Endothelial cell of umbilical vein (primary cell): Measurements from ENCODE around the gene ERBB2.

DNA sequence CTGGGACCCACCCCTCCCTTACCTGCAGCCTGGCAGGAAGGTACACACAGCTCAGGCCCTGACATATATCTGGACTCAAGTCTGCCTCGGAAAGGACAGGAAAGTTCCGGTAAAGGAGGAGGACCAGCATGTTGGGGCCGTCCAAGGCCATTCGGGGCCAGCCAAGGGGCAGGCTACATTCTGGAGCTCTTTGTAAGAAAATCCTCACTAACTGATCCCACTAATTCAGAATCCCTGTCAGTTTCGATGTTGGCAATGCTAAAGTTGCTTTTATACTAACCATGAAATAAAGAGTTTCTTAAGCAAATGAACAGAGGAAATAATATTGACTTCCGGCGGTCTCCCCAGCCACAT is 54.9 kb downstream of the PLXDC1 start:
- PRO-cap: no peak
CAGE:
- cytosol, long polyA minus RNA: no peak
- cytosol, long polyA plus RNA: no peak
- long polyA plus RNA: no peak
- nucleus, long polyA minus RNA: no peak
- nucleus, long polyA plus RNA: no peak

GRCh38 chr17:39100959-39101599 is 50.4 kb downstream of the PLXDC1 start:
- PRO-cap: no peak
CAGE:
- cytosol, long polyA minus RNA: no peak
- cytosol, long polyA plus RNA: no peak
- long polyA plus RNA: no peak
- nucleus, long polyA minus RNA: no peak
- nucleus, long polyA plus RNA: no peak

- PRO-cap: no peak
CAGE:
- cytosol, long polyA minus RNA: no peak
- cytosol, long polyA plus RNA: no peak
- long polyA plus RNA: no peak
- nucleus, long polyA minus RNA: no peak
- nucleus, long polyA plus RNA: no peak
These were observed 19.6 kb downstream of the PLXDC1 start for GRCh38 chr17:39131734-39132288.

DNA sequence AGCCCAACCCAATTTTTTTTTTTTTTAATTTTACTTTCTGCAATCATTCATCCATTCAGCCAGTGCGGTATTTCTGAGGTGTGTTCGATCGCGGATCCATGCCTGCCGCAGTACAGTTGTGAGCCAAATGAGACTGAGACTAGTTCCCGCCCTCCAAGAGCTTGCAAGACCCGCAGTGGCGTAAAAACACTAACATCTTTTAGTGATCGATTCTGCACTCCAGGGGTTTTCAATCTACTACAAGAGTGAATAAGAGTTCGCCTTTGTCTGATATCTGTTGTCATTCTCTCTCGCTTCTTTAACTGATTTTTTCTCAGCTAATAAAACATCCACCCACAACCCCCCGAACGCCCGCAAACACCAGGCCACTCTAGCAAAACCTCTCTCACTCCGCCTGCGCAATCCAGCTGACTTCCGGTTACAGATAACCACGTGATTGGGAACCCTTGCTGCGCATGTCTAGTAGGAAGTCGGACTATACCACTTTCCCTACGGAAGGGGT is 409 bp upstream of the RPL19 start:
- PRO-cap: bidirectional peak, plus-strand start outside the sequence, minus-strand start at position 372 of the sequence
CAGE:
- cytosol, long polyA minus RNA: no peak
- cytosol, long polyA plus RNA: no peak
- long polyA plus RNA: no peak
- nucleus, long polyA minus RNA: no peak
- nucleus, long polyA plus RNA: no peak

DNA sequence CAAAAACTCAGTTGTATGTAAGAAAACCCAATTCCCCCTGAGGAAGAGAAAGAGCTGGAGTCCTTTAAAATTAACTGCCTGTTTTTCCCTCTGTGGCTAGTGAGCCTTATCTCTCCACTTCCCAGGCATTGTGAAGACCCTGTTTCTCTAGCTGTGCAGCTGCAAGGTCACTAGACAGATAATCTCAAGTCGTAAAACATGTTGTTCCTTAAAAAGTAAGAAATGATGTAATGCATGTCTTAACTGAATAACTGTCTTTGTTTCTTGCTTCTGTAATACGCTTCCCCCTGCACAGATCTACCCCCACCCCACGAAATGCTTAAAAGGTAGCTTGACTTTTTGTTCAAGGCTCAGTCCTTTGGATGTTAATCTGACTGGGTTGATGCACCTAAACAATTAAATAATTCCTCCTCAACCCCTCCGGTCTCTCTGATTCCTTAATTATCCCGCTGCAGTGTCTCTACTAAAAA is 66.4 kb downstream of the FBXL20 start:
- PRO-cap: no peak
CAGE:
- cytosol, long polyA minus RNA: no peak
- cytosol, long polyA plus RNA: no peak
- long polyA plus RNA: no peak
- nucleus, long polyA minus RNA: no peak
- nucleus, long polyA plus RNA: no peak

GRCh38 chr17:39470862-39471910 is 9.9 kb downstream of the CDK12 start:
- PRO-cap: no peak
CAGE:
- cytosol, long polyA minus RNA: no peak
- cytosol, long polyA plus RNA: no peak
- long polyA plus RNA: no peak
- nucleus, long polyA minus RNA: no peak
- nucleus, long polyA plus RNA: no peak

- PRO-cap: no peak
CAGE:
- cytosol, long polyA minus RNA: no peak
- cytosol, long polyA plus RNA: no peak
- long polyA plus RNA: no peak
- nucleus, long polyA minus RNA: no peak
- nucleus, long polyA plus RNA: no peak
These were observed 64.6 kb downstream of the CDK12 start for GRCh38 chr17:39525660-39526541.

DNA sequence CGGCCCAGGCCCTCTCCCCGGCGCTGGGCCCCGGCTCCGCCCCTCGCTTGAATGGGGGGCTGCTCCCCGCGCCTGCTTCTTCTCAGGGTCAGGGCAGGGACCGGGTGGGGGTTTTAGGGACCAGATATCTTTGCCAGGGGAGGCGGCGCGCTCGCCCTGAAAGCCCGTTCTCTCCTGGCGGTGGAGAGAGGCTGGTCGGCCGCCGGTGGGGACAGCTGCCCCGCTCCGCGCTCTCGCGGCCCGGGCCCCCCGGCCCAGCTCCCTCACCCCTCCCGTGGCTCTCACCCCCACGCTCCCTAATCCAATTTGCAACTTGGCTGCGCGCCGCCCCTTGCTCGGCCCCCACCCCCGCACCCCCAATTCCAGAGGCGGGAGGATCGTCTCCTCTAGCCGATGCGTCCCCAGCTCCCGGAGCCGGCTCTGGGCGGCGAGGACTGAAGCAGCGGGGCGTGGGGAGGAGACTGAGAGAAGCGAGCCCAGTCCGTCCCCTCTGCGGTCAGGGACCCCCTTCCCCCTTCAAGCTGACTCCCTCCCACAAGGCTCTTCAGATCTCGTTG is 838 bp downstream of the NEUROD2 start:
- PRO-cap: no peak
CAGE:
- cytosol, long polyA minus RNA: no peak
- cytosol, long polyA plus RNA: no peak
- long polyA plus RNA: no peak
- nucleus, long polyA minus RNA: no peak
- nucleus, long polyA plus RNA: no peak

GRCh38 chr17:39675407-39676677 is 7.6 kb downstream of the PNMT start:
- PRO-cap: no peak
CAGE:
- cytosol, long polyA minus RNA: no peak
- cytosol, long polyA plus RNA: no peak
- long polyA plus RNA: no peak
- nucleus, long polyA minus RNA: no peak
- nucleus, long polyA plus RNA: no peak

DNA sequence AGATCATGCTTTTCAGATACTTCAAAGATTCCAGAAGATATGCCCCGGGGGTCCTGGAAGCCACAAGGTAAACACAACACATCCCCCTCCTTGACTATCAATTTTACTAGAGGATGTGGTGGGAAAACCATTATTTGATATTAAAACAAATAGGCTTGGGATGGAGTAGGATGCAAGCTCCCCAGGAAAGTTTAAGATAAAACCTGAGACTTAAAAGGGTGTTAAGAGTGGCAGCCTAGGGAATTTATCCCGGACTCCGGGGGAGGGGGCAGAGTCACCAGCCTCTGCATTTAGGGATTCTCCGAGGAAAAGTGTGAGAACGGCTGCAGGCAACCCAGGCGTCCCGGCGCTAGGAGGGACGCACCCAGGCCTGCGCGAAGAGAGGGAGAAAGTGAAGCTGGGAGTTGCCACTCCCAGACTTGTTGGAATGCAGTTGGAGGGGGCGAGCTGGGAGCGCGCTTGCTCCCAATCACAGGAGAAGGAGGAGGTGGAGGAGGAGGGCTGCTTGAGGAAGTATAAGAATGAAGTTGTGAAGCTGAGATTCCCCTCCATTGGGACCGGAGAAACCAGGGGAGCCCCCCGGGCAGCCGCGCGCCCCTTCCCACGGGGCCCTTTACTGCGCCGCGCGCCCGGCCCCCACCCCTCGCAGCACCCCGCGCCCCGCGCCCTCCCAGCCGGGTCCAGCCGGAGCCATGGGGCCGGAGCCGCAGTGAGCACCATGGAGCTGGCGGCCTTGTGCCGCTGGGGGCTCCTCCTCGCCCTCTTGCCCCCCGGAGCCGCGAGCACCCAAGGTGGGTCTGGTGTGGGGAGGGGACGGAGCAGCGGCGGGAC is at the start of gene ERBB2:
Gene ERBB2 (plus strand): TSS at position 544 of the 831 bp plus-strand sequence.
- PRO-cap: bidirectional peak, plus-strand start at position 472 of the sequence, minus-strand start at position 393 of the sequence
CAGE:
- cytosol, long polyA minus RNA: no peak
- cytosol, long polyA plus RNA: start-site peak on the plus strand centred at position 500 of the sequence, 41 bp wide, 86 and 92 reads in 2 replicates
- long polyA plus RNA: start-site peak on the plus strand centred at position 493 of the sequence, 52 bp wide, 193 and 126 reads in 2 replicates
- nucleus, long polyA minus RNA: start-site peak on the plus strand centred at position 493 of the sequence, 52 bp wide, 186 reads
- nucleus, long polyA plus RNA: start-site peak on the plus strand centred at position 498 of the sequence, 66 bp wide, 116 and 141 reads in 2 replicates

- PRO-cap: no peak
CAGE:
- cytosol, long polyA minus RNA: no peak
- cytosol, long polyA plus RNA: no peak
- long polyA plus RNA: no peak
- nucleus, long polyA minus RNA: no peak
- nucleus, long polyA plus RNA: no peak
These were observed 1.5 kb downstream of the ERBB2 start for GRCh38 chr17:39701004-39702077.

- PRO-cap: no peak
CAGE:
- cytosol, long polyA minus RNA: no peak
- cytosol, long polyA plus RNA: no peak
- long polyA plus RNA: no peak
- nucleus, long polyA minus RNA: no peak
- nucleus, long polyA plus RNA: no peak
These were observed 13.7 kb downstream of the ERBB2 start for GRCh38 chr17:39713675-39713875.

DNA sequence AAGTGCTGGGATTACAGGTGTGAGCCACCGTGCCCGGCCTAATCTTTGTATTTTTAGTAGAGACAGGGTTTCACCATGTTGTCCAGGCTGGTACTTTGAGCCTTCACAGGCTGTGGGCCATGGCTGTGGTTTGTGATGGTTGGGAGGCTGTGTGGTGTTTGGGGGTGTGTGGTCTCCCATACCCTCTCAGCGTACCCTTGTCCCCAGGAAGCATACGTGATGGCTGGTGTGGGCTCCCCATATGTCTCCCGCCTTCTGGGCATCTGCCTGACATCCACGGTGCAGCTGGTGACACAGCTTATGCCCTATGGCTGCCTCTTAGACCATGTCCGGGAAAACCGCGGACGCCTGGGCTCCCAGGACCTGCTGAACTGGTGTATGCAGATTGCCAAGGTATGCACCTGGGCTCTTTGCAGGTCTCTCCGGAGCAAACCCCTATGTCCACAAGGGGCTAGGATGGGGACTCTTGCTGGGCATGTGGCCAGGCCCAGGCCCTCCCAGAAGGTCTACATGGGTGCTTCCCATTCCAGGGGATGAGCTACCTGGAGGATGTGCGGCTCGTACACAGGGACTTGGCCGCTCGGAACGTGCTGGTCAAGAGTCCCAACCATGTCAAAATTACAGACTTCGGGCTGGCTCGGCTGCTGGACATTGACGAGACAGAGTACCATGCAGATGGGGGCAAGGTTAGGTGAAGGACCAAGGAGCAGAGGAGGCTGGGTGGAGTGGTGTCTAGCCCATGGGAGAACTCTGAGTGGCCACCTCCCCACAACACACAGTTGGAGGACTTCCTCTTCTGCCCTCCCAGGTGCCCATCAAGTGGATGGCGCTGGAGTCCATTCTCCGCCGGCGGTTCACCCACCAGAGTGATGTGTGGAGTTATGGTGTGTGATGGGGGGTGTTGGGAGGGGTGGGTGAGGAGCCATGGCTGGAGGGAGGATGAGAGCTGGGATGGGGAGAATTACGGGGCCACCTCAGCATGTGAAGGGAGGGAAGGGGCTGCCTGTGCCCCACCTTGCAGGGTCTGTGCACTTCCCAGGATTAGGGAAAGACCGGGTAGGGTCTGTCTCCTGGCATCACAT is 5.5 kb downstream of the MIEN1 start:
- PRO-cap: no peak
CAGE:
- cytosol, long polyA minus RNA: no peak
- cytosol, long polyA plus RNA: no peak
- long polyA plus RNA: no peak
- nucleus, long polyA minus RNA: no peak
- nucleus, long polyA plus RNA: no peak

GRCh38 chr17:39728385-39728893 is 1.9 kb downstream of the MIEN1 start:
- PRO-cap: no peak
CAGE:
- cytosol, long polyA minus RNA: no peak
- cytosol, long polyA plus RNA: no peak
- long polyA plus RNA: no peak
- nucleus, long polyA minus RNA: no peak
- nucleus, long polyA plus RNA: no peak

DNA sequence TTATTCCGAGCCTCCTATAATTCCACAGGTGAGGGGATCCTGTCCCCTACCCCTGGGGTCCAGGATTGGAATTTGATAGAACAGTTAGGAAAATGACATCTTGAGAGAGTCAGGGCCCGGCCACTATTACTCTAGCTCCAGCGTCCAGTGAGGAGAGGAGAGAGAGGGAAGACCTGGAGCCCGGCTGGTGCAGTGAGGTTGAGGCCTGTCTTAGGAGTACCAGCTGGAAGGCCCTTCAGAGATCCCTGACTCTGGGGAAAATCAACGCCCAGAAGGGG is 17.3 kb downstream of the GRB7 start:
- PRO-cap: no peak
CAGE:
- cytosol, long polyA minus RNA: no peak
- cytosol, long polyA plus RNA: no peak
- long polyA plus RNA: no peak
- nucleus, long polyA minus RNA: no peak
- nucleus, long polyA plus RNA: no peak

GRCh38 chr17:39866994-39867495 is 957 bp upstream of the ZPBP2 start:
- PRO-cap: no peak
CAGE:
- cytosol, long polyA minus RNA: no peak
- cytosol, long polyA plus RNA: no peak
- long polyA plus RNA: no peak
- nucleus, long polyA minus RNA: no peak
- nucleus, long polyA plus RNA: no peak

DNA sequence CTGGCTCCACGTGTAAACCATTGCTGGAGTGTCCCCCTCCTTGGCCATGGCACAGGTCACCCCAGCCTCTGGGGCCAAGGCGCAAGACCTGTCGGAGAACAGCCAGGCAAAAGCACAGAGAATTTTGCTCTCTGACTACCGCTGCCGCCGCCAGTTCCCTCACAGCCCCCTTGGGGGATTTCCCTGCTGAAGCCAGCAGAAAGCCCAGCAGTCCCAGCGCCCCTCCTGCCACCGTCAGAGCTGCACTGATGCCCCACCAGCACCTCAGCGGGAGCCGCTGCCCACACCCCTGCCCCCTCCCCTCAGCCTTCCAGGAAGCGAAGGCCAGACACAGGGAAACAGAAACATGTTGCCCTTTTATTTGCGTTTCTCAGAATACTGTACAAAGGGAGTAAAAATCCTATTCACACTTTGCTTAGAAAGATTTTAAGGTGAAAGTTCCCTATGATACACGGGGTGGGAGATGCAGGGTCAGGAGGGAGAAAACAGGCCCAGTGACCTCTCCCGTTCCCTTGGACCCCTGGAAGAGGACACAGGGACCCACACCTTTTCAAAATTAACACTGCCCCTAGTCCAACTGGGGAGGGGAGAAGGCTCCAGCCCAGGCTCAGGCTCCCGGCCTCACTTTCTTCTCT is 2.4 kb upstream of the GSDMB start:
- PRO-cap: no peak
CAGE:
- cytosol, long polyA minus RNA: no peak
- cytosol, long polyA plus RNA: no peak
- long polyA plus RNA: no peak
- nucleus, long polyA minus RNA: no peak
- nucleus, long polyA plus RNA: no peak

GRCh38 chr17:39997509-39998474 is 17.2 kb downstream of the PSMD3 start:
- PRO-cap: no peak
CAGE:
- cytosol, long polyA minus RNA: no peak
- cytosol, long polyA plus RNA: no peak
- long polyA plus RNA: no peak
- nucleus, long polyA minus RNA: no peak
- nucleus, long polyA plus RNA: no peak

DNA sequence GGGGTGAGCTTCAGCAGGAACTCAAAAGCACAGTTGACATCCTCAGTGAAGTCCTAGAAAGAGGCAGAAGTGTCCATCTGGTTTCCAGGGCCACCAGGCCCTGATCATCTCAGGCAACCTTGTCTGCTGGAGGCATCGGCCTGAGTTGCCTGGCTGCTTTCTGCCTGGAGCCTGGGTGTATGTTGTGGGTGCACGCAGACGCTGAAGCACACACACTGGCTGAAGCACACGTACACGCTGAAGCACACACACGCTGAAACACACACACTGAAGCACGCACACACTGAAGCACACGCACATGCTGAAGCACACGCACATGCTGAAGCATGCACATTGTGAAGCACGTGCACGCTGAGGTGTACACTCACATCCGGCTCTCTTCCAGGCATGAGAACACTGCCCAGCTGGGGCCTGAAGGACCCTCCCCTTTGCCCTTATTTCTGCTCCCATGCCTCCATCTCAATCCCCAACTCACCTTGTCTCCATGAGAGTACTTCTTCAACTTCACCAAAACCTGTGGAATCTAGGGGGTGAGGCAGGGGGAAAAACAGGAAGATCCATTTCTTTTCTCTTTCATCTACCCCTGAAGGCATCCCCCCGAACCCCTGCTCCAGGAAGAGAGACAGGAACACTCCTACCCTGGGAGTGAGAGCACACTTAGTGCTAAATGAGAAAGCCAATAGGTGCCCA is 16.5 kb downstream of the CSF3 start:
- PRO-cap: no peak
CAGE:
- cytosol, long polyA minus RNA: no peak
- cytosol, long polyA plus RNA: no peak
- long polyA plus RNA: no peak
- nucleus, long polyA minus RNA: no peak
- nucleus, long polyA plus RNA: no peak

- PRO-cap: no peak
CAGE:
- cytosol, long polyA minus RNA: no peak
- cytosol, long polyA plus RNA: no peak
- long polyA plus RNA: no peak
- nucleus, long polyA minus RNA: no peak
- nucleus, long polyA plus RNA: no peak
These were observed 17.2 kb downstream of the CSF3 start for GRCh38 chr17:40032258-40033039.